HTR-8/SVneo (cell line): ENCODE data around the genes AGMO and HDAC9.

DNA sequence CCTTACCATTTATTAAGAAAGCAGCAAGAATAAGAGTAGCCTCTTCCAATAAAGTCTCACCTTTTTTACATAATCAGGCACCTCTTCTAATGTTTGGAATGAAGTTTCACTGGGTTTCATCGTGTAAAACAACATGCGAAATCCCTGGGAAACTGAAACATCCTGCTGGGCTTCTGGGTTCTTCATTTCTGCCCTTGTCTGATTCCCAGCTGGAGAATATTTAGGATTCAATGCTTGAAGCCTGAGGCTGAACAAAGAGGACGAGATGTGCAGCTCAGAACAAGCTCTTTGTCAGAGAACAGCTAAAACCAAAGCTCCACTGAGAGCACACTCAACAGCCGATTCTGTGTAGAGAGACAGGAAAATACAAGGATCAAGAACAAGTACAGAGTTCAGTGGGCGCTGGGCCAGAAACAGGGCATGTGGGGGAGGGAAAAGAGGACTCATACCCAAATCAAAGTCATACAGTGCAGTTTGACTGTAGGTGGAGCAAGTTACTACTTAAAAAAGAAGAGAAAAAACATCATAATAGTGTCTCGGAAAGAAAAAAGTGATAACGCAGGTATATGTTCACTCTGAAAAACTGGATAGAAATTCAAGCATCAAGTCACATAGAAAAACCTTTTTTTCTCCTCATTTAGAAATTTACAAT, at the start of gene AGMO:
AGMO (minus strand) TSS at position 356 of the 652 bp plus-strand sequence.
- RRBS = no CpG with 5 or more reads among the region's 7 CpGs

DNA sequence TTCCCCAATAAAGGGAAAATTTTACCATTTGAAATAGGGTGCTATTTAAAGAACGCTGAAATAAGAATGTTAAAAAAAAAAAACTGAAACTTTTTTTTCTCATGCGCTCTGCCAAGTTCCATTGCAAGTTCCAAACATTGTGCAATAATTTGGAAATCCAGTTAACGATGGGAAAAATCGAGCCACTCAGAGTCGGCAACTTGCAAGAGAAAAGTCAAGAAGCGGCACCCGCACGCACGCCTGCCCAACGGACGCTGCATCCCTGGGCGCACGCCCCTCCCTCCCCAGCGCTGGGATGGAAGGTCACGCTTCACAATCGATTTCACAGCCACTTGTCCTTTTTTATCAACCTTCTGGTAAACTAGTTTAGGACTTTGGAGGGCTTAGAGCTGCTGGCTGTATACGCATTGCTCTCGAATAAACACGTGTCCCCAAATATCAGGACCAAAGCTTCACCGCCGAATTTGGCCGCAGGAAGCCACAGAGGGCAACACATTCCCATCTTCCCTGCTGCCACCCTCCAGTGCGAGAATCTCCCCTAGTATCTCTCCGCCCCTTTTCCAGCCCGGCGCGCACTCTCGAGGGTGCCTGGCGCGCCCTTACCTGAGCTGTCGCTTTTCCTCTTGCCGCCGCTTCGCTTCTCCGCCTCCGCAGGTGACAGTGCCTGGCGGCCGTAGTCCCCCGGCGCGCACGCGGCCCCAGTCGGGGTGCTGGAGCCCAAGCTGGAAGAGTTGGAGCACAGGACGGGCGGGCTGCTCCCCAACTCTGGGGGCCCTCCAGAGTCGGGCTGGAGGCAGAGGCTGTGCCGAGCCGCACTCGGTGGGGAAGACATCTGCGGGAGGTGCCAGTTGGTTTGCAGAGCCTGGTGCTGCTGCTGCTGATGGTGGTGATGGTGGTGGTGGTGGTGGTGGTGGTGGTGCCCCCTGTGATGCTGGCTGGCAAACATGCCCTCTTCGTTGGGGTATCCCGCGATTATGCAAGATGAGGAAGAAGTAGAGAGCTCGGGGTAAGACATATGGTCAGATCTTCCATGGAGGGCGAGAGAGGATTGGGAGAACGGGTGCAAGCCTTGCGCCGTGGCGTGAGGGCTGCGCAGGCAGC, 850 bp downstream of the MEOX2 start:
- RRBS = 27% methylated on average over 10 of the region's 61 CpGs

- RRBS = no CpG with 5 or more reads among the region's 7 CpGs
These were observed 159.7 kb downstream of the CRPPA start for GRCh38 chr7:16261480-16262232.

- RRBS = no CpG with 5 or more reads among the region's 4 CpGs
These were observed 6.7 kb upstream of the AGR2 start for GRCh38 chr7:16811158-16812139.

DNA sequence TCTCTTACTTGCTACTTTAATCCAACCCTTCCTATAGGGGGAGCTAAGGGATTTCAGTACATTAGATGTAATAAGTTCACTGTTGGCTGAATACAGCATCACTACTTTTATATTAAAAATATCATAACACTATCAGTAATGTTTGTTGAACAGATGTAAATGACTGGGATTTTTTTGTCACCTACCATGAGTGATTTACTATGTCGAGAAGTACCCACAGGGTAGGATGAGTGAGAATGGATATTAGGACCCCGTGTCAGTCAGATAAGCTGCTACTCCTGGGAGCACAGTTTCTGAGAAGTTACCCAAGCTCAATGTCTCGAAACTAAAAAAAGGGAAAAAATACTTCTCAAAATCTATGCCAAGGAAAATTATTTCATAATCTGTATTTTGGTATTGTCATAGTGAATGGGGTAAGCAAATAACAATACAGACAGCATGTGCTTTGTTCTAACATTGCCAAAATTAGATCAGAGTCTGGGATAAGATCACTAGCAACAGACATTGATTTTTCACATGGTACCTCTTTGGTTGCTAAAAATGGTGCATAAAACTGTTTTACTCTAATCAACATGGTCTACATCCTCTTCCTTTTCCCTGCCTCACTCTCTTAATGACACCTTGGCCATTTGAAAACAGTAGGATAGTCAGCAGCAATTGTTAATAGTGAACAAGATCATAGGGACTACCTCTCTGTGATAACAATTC, 127.6 kb upstream of the AGR3 start:
- RRBS = no CpG with 5 or more reads among the region's 3 CpGs

GRCh38 chr7:17033255-17033594, 151.4 kb upstream of the AGR3 start:
- RRBS = no CpG with 5 or more reads among the region's 4 CpGs

GRCh38 chr7:17038792-17039343, 157.1 kb upstream of the AGR3 start:
- RRBS = no CpG with 5 or more reads among the region's 2 CpGs

DNA sequence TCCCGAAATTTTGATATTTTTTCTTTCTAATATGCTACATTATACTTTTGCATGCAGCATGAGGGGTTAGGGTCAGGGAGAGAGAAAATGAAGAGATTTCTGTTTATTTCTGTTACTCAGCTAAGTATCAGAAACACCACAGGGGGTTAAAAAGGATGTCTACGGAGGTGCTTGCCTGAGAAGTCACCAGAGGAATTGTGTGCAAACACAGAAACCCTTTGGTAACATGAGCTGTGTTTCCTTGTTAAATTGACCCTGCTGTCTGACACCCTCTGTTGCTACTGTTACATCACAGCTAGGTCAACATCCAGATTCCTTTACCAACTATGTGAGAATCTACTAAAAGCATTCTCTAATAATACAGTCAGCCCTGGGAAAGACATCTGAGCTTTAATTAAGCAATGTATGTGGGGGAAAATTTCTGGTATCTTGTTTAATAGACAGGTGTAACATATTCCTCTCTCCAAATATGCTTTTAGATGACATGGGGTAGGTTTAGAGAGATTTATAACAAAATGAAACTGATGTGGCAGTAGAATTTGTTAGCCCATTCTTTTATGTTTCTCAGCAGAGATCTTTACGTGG, 168.1 kb upstream of the AHR start:
- RRBS = no CpG with 5 or more reads among the region's 3 CpGs

GRCh38 chr7:17304911-17305376, 6.5 kb downstream of the AHR start:
- RRBS = no CpG with 5 or more reads among the region's 2 CpGs

DNA sequence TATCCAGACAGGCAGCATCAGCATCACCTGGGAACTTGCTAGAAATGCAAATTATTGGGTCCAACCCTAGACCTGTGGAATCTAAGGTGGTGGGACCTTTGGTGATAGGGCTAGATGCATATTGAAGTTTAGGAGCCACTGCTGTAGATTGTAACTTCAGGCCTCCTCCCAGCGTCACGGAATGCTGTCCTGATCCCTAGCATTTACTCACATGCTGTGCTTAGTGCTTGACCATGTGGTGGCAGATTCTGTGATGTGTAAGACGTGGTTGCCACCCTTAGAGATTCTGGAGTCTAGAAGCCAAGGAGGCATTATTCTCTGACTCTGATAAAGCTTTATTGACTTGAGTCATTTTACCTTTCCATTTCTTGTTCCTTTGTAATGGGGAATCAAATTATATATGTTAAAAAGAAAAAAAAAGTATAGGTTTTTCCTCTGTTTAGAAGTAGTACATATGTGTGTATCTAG, 13.5 kb downstream of the AHR start:
- RRBS = no CpG with 5 or more reads among the region's 3 CpGs

DNA sequence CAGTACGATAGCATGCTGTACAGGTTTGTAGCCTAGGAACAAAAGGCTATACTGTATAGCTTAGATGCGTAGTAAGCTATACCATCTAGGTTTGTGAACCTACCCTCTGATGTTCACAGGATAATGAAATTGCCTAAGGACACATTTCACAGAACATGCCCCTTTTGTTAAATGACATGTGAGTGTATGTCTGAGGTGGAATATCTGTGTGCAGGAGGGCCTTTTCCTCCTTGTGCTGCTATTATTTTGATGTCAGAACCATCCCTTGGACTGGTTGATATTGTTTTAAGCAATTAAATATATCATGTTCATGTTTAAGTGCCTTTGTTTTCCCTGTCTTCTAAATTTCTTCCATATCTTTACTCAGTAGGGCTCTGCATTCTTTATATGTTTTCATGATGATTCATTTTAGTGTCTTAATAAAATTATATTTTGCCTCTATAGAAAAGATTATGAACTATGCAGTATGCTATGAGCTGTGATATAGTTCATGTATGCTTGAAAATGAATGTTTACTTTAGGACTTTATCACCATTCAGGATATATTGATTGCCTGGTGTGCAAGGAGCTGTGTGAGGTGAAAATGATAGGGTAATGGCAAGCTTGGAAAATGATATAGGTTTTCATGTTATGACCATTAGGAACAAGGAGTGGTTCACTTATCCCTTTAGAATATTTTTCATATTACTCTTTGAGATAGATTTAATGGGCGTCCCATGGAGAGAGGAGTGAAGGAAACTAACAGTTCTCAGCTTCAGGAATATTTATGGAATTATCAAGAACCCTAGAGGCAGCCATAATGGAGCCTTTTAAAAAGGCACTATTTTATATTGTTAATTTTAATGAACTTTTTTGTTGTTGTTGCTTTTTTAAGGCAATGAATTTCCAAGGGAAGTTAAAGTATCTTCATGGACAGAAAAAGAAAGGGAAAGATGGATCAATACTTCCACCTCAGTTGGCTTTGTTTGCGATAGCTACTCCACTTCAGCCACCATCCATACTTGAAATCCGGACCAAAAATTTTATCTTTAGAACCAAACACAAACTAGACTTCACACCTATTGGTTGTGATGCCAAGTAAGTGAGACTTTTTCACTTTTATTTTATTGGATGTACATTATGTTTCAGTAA, 35.0 kb downstream of the AHR start:
- RRBS = no CpG with 5 or more reads among the region's 5 CpGs

DNA sequence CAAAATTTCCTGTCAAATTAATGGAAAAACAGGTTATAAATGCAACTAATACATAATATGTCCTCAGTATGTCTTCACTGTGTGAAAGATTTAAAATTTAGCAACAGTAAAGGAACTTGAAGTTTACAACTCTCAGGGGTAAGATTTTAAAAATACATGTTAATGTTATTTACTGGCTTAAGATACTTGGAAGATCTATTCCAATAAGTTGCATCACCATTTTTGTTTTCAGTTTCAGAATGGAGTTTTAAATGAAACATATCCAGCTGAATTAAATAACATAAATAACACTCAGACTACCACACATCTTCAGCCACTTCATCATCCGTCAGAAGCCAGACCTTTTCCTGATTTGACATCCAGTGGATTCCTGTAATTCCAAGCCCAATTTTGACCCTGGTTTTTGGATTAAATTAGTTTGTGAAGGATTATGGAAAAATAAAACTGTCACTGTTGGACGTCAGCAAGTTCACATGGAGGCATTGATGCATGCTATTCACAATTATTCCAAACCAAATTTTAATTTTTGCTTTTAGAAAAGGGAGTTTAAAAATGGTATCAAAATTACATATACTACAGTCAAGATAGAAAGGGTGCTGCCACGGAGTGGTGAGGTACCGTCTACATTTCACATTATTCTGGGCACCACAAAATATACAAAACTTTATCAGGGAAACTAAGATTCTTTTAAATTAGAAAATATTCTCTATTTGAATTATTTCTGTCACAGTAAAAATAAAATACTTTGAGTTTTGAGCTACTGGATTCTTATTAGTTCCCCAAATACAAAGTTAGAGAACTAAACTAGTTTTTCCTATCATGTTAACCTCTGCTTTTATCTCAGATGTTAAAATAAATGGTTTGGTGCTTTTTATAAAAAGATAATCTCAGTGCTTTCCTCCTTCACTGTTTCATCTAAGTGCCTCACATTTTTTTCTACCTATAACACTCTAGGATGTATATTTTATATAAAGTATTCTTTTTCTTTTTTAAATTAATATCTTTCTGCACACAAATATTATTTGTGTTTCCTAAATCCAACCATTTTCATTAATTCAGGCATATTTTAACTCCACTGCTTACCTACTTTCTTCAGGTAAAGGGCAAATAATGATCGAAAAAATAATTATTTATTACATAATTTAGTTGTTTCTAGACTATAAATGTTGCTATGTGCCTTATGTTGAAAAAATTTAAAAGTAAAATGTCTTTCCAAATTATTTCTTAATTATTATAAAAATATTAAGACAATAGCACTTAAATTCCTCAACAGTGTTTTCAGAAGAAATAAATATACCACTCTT, 44.7 kb downstream of the AHR start:
- RRBS = no CpG with 5 or more reads among the region's 5 CpGs

DNA sequence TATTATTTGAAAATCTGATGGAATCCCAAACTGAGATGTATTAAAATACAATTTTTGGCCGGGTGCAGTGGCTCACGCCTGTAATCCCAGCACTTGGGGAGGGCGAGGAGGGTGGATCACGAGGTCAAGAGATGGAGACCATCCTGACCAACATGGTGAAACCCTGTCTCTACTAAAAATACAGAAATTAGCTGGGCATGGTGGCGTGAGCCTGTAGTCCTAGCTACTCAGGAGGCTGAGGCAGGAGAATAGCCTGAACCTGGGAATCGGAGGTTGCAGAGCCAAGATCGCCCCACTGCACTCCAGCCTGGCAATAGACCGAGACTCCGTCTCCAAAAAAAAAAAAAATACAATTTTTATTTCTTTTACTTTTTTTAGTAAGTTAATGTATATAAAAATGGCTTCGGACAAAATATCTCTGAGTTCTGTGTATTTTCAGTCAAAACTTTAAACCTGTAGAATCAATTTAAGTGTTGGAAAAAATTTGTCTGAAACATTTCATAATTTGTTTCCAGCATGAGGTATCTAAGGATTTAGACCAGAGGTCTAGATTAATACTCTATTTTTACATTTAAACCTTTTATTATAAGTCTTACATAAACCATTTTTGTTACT, 46.6 kb downstream of the AHR start:
- RRBS = no CpG with 5 or more reads among the region's 10 CpGs

- RRBS = no CpG with 5 or more reads among the region's 2 CpGs
These were observed 222.9 kb downstream of the AHR start for GRCh38 chr7:17521375-17521725.

DNA sequence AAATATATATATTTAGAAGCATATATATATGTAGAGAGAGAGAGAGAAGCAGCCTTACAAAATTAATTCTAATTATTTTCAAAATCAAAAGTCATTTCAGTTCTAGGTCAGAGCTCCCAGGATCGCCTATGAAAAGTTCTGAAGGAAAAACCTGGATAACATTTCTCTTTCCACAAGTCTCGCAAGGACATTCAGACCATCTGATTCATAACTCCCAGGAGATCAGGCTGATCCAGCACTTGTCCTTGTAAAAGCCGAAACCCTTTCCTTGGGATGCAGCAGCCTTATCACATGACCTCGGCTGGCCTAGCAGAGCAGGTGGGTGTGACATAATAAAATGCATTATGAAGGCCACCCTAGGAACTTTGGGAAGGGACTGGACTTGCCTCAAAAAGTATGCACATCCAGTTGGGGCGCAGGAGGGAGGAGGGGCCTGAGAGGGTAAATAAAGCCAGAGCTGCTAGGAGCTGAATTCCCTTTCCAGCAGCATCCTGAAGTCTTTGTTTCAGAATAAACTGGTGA, 260.9 kb downstream of the SNX13 start:
- RRBS = no CpG with 5 or more reads among the region's 5 CpGs

- RRBS = no CpG with 5 or more reads among the region's 7 CpGs
These were observed 150.6 kb upstream of the PRPS1L1 start for GRCh38 chr7:18178032-18178830.

DNA sequence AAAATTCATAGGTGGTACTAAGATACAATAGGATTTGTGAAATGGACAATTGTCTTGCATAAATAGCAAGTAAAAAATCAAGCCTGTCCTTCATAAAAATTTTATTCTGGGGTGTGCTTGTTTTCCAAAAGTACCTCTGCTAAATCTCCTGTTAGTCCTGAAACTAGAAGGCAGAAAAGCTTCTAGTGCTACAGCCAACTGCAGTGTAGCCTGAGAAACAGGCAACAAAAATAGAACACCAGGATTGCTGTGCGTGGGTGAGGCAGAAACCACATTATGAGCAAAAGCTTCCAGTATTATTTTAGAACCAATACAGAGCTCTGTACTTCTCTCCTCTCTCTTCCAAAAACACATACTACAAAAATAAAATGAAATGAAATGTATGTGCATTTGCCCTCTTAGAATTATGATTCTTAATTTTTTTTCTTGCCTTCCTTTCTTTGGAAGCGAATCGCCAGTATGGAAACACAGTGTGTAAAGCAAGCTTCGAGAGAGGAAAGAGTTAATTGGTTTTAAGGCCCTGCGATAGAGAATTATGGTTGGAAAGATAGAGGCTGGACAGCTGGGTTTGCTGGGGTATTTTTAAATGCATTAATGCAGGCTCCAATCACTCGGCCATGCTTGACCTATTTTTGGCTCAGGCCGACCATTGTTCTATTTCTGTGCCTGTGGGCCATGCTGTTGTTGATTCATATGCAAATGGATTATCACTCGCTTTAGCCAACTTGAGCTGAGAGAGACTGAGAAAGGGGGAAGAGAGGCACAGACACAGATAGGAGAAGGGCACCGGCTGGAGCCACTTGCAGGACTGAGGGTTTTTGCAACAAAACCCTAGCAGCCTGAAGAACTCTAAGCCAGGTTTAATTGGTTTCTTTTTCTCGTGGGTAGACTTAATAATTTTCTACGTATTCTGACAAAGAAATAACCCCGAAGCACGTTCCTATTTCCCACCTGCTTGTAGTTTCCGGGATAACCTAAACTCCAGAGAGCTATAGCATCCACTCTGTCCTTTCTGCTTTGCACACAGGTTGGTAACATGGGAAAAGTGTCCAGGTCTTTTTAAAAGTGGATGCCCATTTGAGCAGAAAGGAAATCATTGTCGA, at the start of gene HDAC9:
HDAC9 (plus strand) TSS at position 753 of the 1,103 bp plus-strand sequence.
- RRBS = no CpG with 5 or more reads among the region's 15 CpGs

DNA sequence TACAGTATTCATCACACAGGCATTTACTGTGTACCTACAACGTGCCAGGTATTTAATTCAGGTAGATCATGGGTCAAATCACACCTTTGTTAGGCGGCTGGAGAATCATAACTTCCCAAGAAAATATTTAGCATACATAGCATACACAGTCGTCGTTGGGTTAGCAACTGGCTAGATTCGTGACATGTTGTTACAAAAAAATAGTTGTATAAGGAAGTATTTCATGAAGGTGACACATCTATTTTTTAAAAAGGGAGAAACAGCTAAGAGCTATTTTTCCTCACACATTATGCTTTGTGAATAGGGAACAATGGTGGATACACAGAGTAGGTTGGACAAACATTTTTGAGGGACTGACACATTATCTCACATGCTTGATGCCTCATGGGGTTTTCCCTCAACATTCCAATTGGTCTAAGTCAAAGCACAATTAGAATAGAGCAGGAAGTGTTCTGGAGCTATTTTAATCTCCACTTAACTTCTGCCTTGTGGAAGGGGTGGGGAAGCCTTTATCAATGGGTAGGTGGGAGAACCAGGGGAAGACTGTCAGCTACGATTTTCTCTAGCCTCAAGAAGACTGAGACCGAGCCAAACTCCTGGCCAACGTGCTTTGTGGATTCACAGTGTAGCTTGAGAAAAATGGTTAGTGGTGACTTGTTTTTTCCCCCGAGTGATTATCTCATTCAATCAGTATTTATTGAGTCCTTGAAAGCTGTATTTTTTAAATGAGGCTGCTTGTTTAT, 13.4 kb downstream of the HDAC9 start:
- RRBS = no CpG with 5 or more reads among the region's 9 CpGs